ENCODE measurements around the gene GYG1.

DNA sequence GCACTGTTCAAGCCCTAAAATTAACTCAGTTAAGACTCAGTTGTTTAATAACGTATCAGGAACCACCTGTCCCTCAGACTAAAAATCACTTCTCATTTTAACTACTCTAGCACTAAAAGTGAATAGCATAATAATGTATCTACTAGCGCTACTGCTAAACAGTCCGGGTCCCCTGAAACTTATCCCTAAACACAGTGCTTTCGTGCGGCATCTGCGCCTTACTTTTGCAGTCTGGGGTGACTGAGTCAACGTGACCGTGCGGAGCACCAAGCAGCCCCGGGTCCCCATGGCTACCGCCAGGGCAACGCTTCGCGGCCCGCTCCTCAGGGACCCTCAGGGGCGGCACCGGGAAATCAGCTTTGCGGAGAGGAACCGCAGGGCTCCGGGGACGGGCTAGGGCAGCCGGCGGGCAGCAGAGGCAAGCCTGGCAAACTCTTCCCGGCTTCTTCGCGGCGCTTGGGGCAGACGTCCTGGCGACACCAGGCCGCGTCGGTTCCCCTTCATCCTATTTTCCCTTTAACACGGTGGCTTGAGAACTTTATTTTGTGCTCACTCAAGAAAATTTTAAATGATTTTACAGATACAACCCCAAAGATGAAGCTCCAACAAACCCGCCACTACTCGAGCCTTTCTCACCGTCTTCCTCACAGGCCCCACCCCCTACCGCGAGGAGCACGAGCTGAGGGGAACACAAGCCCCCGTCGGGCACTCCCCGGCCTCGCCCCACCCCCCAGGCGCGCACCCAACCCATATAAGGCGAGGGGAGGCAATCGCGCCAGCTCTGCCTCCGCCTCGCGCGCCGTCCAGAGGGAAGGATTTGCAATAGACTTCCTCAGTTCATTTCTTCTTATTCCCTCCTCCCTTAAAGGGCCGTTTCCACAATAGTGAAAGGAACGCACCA is 682 bp upstream of the DIPK2A start:
- PRO-cap: bidirectional peak, plus-strand start at position 778 of the sequence, minus-strand start at position 720 of the sequence
- RAMPAGE, long total RNA: no peak
- RRBS: 1% methylated on average over 14 of the region's 55 CpGs

DNA sequence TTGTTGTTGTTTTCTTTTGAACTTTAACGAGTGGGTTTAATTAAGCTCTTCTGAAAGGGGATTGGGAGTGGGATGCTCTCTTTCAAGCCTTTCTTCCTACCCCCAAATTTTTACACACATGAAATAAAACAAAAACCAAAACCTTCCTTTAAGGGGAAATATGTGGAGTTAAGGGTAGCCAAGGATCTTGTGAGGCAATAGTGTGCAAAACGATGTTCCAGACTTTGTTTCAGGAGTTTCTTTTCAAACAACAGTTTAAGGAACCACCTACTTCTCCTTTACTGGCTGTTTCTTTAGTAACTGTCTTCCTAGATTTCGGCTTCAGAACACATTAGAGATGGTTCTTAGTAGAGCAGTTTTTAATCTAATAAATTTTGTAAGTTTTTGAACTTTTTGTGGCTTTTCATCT is 5.7 kb downstream of the DIPK2A start:
- PRO-cap: no peak
- RAMPAGE, long total RNA: no peak
- RRBS: no CpG with 5 or more reads among the region's 3 CpGs

DNA sequence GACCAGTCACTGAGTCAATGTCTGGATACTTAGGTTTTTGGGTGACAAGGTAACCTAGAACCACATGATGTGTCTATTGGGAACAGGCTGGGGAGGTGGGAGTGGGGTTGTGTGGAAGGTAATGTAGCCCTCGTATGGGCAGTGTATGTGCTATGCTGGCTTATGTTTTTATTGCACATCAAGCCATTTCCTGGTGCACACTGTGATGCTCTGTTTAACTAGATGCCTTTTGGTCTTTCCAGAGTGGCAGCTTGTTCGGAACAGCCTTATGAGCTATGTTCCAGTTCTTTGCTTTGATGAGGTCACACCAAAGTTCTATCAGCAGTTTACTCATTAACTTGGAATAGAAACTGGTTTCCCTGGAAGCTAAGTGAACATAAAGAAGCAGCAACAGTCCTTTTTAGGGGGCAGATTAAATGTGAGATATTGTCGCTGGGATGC is 133.9 kb downstream of the DIPK2A start:
- PRO-cap: no peak
- RAMPAGE, long total RNA: no peak
- RRBS: no CpG with 5 or more reads among the region's 3 CpGs

DNA sequence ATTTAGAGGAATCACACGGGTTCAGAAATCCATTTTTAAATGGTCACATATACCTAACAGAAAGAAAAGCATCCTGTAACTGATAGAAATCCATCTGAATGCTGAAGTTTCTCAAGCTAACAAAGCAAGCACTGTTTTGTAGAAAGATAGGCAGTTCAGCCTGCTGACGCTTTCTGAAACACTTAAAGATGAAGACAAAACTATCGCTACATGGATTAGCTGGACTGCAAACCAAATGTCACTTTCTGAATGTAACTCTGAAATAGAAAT is 1.4 kb downstream of the PLOD2 start:
- PRO-cap: no peak
- RAMPAGE, long total RNA: no peak
- RRBS: no CpG with 5 or more reads among the region's 3 CpGs

DNA sequence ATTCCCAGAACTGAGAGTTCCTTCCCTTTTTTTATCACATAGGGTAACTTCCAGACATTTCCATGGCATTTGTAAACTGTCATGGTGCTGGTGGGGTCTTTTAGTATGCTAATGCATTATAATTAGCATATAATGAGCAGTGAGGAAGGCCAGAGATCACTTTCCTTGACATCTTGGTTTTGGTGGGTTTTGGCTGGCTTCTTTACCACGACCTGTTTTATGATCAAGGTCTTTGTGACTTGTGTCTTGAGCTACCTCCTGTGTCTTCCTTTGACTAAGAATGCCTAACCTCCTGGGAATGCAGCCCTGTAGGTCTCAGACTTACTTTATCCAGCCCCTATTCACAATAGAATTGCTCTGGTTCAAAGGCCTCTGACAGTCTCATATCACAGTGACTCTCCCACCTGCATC is 35.4 kb upstream of the PLSCR2 start:
- PRO-cap: no peak
- RAMPAGE, long total RNA: no peak
- RRBS: no CpG with 5 or more reads among the region's 1 CpG

DNA sequence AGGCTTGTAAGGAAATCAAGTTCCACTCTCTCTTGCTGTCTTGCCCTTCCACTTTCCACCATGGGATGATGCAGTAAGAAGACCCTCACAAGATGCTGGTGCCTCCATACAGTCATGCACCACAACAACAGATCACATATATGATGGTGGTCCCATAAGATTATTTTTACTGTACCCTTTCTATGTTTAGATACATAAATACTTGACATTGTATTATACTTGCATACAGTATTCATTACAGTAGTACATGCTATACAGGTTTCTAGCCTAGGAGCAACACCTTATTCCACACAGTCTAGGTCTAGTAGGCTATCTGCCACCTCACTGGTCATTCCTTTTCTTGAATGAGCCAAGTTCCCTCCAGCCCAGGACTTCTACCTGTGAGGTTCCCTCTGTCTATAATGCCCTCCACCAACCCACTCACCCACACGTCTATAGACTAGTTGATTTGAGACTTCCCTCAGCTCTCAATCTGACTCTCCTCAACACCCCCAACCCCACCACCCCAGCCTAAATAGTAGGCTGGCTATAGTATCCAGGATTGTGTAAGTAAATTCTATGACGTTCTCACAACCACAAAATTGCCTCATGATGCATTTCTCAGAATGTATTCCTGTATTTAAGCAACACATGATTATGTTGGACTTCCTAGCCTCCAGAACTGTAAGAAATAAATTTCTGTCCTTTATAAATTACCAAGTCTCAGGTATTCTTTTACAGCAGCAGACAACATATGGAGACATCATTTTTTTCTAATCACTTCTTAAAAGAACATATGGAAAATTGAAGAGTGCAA is 2.3 kb downstream of the PLSCR1 start:
- PRO-cap: no peak
- RAMPAGE, long total RNA: no peak
- RRBS: no CpG with 5 or more reads among the region's 2 CpGs

DNA sequence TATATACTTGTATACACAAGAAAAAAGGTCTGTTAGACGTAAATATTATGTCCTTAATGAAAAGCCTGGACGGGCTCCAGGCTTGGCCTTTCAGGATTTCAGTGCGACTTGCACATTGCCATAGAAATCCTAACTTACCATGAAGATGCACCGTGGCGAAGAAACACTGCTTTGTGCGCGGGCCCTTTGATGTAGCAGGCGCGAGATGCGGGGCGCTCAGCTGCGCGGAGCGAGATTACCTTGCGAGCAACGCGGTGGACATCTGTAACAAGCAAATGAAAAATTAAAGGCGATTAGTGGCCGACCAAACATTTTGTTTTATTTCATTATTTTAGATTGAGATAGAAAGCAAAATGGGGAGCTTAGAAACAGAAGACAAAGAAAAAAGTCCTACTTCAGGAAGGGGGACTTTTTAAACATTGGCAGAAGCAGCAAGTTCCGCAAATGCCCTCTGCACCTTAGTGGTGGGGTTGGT is 17.7 kb downstream of the ZIC4 start:
- PRO-cap: no peak
- RAMPAGE, long total RNA: no peak
- RRBS: no CpG with 5 or more reads among the region's 20 CpGs

DNA sequence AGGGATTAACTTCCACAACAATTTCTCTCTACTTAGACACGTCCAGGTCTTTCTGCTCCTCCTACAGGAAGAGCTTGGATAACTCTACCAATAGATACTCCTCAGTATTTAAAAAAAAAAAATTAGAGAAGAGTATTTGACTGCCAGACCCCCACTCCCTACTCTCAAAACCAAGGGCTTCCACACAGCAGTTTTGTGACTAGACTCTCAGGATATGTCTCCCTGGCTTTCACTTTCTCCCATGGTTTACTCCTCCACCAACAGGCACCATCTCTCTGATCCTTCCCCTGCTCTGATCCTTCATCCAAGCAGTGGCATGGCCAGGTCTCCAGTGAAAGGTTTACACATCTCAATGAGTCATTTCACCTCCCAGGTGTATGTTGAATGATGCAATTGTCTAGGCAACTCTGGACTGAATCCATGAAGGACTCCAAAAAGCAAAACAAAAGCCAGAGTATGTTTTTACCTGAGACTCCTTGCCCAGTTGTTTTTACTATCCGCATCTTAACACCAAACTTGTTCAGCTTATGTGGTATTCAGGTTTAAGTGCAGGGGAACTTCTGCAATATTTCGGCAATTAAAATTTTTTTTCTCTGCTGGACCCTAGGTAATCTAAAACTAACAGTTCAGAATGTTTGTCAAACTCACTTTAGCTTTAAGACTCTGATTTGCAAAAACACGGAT is 7.2 kb downstream of the ZIC4 start:
- PRO-cap: no peak
- RAMPAGE, long total RNA: no peak
- RRBS: no CpG with 5 or more reads among the region's 4 CpGs

GRCh38 chr3:147406630-147407125 is 335 bp upstream of the ZIC4 start:
- PRO-cap: no peak
- RAMPAGE, long total RNA: no peak
- RRBS: no CpG with 5 or more reads among the region's 11 CpGs

DNA sequence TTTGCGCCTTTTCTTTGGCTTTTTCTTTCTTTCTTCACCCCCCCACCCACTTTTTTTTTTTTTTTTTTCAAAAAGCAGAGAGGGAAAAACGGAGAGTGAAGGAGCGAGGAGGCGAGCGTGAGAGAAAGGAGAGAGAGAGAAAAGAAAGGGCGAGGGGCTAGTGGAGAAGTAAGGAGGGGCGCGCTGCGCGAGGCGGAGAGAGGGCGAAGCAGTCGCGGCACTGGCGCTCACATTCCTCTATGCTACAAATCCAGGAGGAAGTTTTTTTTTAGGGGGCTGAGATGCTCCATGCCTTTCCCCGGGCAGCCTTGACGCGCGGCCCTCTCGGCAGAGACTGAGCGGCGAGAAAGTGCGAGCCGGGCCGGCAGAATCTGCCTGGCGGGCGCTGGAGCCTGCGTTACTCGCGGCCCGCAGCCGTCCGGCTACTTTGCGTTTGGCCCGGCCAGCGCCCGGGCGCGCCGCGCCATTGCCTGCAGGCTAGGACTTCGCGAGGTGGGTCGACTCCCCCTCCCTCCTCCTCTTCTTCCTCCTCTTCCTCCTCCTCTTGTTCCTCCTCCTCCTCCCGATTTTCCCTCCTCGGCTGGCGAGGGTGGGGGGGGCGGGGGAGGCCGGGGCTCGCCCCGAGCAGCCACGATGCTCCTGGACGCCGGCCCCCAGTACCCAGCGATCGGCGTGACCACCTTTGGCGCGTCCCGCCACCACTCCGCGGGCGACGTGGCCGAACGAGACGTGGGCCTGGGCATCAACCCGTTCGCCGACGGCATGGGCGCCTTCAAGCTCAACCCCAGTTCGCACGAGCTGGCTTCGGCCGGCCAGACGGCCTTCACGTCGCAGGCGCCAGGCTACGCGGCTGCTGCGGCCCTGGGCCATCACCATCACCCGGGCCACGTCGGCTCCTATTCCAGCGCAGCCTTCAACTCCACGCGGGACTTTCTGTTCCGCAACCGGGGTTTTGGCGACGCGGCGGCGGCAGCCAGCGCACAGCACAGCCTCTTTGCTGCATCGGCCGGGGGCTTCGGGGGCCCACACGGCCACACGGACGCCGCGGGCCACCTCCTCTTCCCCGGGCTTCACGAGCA is 654 bp downstream of the ZIC1 start:
- PRO-cap: no peak
- RAMPAGE, long total RNA: no peak
- RRBS: 8% methylated on average over 54 of the region's 107 CpGs

DNA sequence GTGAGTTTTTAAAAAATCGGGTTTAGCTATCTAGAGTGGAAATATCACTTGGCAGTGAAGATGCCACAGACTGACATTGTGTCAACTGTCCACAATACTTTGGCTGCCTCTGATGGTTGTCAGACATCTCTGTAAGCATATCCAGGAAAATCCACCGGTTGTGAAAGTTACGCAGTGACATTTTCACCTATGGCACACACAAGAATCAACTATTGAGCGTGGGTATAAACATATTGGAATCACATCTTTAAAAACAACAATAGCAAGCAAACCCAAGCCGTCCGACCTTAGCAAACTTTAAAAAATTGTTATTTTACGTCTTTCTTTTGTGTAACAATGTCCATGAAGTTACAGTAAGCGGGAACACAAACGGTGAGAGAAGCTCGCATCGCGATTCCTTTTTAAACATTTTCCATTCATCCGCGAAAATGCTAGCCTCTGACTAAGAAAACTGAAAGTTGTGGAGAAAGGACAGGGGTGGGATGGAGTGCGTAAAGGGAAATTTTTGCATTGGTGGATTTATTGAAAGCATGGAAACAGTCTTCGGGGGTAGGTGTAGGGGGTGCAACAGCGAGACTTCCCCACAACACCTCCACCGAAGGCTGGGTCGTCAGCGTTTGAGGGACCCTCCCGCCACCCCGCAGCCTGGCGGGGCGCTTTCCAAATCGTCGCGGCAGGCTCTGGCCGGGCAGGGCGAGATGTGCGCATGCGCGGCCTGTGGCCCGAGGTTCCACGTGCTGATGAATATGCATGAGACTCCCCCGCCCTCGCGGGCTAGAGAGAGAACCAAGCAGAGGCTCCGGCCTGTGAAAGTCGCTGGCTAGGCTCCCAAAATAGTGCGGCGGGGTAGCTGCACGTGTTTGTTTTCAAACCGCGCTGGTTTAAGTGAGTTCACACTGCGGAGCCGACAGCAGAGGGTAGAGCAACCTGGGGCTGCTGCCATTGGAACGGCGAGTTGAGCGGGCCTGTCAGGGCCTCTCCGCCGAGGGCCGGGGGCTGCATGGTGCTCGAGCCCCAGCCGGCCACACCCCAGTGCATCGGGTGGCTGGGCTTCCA is 9.7 kb downstream of the ZIC1 start:
- PRO-cap: no peak
- RAMPAGE, long total RNA: no peak
- RRBS: 2% methylated on average over 9 of the region's 55 CpGs

GRCh38 chr3:148077912-148078450 is 619.7 kb upstream of the AGTR1 start:
- PRO-cap: no peak
- RAMPAGE, long total RNA: no peak
- RRBS: no CpG with 5 or more reads among the region's 2 CpGs

DNA sequence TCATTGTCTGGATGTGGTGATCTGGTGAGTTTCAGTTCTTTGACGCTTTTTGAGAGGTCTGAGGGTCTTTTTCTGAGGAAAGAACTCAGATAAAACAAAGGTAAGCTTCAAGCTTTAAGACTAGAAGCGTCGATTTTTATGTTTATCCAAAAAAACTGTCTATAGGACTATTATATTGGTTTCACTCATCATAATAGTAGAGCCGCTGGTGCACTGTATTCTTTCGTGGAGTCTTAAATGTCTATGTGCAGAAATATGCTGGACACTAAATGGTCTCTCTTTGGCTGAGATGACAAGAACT is 481.2 kb upstream of the AGTR1 start:
- PRO-cap: no peak
- RAMPAGE, long total RNA: no peak
- RRBS: no CpG with 5 or more reads among the region's 5 CpGs

DNA sequence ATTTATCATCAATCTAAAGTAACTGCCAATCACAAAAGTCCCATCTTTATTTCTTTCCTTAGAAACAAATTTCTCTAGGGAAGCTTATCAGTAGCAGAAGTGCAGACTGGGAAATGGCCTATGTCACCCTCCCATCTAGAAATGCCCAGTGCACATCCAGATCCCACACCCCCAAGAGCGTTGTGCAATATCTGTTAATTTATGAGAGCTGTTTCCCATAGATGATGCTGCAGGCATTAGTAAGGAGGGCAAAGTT is 39.3 kb downstream of the AGTR1 start:
- PRO-cap: no peak
- RAMPAGE, long total RNA: no peak
- RRBS: no CpG with 5 or more reads among the region's 1 CpG

DNA sequence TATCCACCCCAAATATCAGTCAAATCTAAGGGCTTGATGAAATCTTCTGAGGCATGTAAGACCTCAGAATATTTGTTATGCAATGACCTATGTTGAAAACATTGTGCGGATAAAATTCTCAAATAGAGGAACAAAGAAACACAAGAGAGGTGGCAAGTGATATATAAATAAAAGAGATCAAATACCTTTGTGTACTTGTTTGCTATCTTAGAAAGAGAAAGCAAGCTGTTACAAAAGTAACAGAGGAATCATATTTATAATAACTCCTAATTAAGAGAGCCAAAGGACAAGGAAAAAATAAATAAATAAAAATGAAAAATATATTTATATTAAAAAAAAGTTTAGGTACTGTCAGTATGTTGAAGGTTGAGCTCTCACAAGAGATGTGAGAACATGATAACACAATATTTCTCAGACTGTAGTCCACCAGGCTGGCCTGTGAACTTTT is 50.0 kb downstream of the CPA3 start:
- PRO-cap: no peak
- RAMPAGE, long total RNA: no peak
- RRBS: no CpG with 5 or more reads among the region's 1 CpG

GRCh38 chr3:148991121-148991684 is at the start of gene GYG1:
Gene GYG1, plus strand, starts transcription at chr3:148991540.
- PRO-cap: bidirectional peak, plus-strand start at chr3:148991315, minus-strand start at chr3:148991283; bidirectional peak, plus-strand start at chr3:148991540, minus-strand start at chr3:148991371
- RAMPAGE, long total RNA: no peak
- RRBS: 1% methylated on average over 13 of the region's 58 CpGs

GRCh38 chr3:149011649-149012176 is 20.4 kb downstream of the GYG1 start:
- PRO-cap: no peak
- RAMPAGE, long total RNA: no peak
- RRBS: 66% methylated on average over 2 of the region's 5 CpGs

DNA sequence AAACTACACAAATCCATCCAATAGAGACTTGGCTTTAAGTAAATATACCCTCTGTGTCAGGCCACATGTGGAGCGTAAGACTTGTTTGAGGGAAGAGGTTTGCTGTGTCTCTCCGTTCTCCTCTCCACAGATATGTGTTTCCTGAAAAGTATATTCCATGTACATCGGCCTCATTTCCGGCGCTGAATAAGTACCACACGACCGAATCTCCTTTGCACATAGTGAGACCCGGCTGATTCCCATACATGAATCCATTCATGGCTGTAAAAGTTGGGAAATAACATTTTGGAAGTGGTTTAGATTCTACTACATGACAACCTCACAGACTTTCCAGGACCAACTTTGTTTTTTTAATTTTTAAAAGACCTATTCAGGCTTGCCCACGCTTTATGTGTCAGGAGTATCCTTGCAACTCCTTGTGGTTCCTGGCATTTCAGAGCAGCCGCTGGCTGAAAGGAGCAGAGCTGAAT is 35.1 kb downstream of the CP start:
- PRO-cap: no peak
- RAMPAGE, long total RNA: no peak
- RRBS: no CpG with 5 or more reads among the region's 10 CpGs

- PRO-cap: no peak
- RAMPAGE, long total RNA: no peak
- RRBS: no CpG with 5 or more reads among the region's 7 CpGs
These were observed 22.1 kb downstream of the CP start for GRCh38 chr3:149199346-149200098.

DNA sequence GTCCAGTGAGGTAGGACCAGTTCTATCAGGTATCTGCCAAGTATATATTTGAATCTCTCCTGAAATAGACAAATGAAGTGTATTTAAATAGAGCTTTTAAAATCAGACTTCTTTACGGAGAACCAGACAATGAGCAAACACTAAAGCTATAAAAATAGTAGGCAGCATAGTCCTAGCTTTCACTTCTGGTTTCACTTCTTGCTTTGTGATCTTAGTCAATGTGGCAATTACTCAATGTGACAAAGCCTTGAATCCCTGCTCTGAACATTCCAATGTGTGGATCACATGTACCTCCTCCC is 24.0 kb upstream of the CP start:
- PRO-cap: no peak
- RAMPAGE, long total RNA: no peak
- RRBS: no CpG with 5 or more reads among the region's 1 CpG

Data from lung (tissue), 4 donors.